CD14-positive monocyte (primary cell): ENCODE results near the gene CRISP1.

- CAGE, long polyA plus RNA = no peak
These were observed 72.1 kb upstream of the CD2AP start for GRCh38 chr6:47405368-47405974.

GRCh38 chr6:47494839-47495390 lies 17.3 kb downstream of the CD2AP start:
- CAGE, long polyA plus RNA = no peak

- CAGE, long polyA plus RNA = no peak
These were observed 1.2 kb downstream of the GLYATL3 start for GRCh38 chr6:49500877-49501280.

DNA sequence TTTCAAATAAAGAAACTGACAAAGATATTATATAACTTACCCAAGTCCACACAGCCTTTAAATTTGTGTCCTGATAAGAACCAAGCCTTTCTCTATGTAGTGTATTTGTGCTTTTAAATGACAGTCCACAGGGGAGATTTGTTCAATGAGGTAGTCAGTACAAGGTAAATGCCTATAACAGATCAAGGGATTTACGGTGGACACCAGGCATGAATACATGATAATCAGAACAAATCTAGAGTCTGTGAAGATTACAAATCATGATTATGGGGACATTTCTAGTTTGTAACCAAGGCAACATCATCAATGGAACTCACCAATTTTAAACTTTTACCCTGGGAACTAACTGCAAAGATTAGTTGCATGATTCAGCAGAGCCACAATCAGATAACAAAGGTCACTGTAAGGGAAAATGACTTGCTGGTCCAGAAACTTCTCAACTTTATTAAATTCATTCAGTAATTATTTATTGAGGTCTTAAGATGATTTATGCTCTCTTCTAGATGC lies at the start of gene CRISP1:
TSS of gene CRISP1 (minus strand) at position 147 of the 507 bp plus-strand sequence.
- CAGE, long polyA plus RNA = no peak

GRCh38 chr6:49940021-49940588 lies 23.9 kb downstream of the DEFB114 start:
- CAGE, long polyA plus RNA = no peak

DNA sequence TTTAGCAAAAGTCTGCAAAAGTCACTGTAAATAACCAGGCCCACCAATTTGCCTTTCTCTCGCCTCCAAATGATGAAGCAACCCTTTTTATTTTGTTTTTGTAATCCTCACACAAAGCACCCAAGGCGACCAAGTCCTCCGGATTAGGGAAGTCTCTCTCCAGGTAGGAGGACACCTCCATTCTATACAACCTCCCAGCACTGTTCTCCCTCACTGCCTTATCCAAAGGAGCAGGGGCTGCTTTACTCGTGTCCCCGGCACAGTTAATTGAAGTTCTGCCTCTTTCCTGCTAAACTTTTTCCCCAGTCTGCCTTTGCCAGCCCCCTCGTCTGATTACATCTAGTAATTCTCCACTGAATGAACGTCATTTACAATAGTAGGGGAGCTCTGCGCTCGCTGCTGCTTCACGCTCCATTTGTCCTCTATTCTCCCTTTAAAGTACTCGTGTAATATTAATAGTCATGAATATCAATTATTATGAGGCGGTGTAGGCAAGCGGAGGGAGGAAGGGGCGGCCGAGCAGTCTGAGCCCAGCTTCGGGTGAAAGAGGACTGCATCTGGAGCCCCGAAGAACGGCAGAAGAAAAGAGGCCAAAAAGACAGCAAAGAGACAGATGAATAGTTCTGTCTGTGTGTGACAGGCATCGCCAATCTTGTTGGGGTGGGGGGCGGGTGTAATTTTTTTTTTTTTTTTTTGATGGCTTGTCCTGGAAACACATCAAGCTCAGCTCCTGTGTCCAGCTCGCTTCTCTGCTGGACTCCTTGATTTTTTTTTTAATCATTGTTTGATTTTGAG lies 2.8 kb downstream of the TFAP2B start:
- CAGE, long polyA plus RNA = no peak

DNA sequence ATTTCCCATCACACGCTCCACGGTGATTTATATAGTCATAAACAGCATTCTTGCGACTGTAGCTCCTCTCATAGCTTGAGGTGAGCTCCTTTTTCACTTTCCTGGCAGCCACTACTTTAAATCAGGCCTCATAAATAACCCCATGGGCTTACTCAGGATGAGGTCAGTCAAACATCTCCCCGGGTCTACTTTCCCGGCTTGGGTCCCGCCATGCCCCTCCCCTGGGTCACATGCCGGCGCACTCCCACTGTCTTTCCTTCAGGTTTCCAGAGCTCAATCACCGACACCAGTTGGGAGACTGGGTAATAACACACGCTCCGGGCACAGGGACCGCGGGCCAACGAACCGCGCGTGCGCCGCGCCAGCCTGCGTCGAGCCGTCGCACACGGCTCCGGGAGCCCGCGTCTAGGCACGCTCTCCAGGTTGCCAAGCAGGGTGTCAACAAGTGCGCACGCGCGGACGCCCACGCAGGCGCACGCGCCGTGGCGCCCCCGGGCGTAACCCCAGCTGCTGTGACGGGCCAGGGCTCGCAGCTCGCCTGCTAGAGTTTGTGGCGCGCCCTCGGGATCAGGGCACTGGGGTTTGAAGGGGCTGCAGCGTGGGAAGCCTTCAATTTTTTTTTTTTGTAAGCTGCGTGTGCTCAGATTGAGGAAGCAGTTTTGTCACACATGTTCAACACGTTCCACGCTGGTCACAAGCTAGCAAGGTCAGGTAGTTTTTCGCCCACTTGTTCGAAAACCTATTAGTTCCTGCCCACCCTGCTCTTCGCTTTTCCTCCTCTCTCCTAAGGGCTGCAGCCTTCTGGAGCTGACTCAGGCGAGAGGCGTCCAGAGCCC lies 31.7 kb downstream of the TFAP2B start:
- CAGE, long polyA plus RNA = no peak

- CAGE, long polyA plus RNA = no peak
These were observed 415.6 kb downstream of the PKHD1 start for GRCh38 chr6:51671907-51672108.

DNA sequence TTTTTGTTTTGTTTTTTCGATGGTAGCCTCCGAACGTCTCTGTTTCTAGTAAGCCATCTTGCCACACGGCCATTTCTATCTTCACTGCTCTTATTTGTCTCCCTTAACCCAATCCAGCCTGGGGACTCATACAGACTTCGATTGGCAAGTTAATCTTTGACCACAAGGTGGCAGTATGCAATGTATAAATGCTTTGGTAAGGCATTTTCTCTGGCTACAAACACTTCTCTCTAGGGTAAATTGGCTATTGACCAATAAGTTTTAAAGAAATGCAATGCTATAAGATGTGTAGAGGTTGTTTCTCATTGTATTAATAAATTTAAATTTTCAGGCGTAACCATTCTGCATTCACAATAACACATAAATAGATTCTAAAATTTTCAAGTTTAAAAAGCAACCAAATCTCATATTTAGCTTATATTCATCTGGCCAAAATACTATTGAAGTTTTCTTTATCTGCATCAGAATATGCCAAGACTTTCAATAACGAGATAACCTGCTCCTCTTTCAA lies 232.1 kb downstream of the PKHD1 start:
- CAGE, long polyA plus RNA = no peak

- CAGE, long polyA plus RNA = no peak
These were observed 20.8 kb upstream of the MCM3 start for GRCh38 chr6:52305369-52305728.

DNA sequence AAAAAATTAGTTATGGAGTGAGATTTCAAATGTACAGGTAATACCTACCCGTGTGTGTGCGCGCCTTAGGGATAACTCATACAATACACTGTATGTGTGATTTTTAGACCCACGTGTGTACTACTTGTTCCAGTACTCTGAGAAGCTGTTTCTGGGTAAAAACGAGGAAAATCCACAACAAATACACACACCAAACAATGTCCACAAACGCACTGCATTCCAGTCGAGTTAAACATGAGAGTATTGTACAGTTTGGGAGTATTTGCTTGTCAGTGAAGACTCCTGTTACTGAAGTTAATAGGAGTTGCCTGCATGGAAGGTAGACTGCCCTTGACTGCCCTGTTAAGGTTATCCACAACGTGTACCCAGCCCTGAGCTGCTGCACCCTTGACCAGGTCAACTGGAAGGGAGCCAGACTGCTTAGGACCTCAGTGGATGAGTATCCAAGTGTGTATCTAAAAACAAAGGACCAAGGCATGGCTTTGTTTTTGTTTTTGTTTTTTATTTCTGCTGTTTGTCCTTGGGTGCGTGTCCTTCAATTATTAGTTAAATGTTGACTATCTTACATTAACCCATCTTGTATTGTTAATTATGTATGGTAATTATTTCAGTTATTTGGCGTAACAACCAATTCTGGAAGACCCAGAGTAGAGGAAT lies 1.6 kb downstream of the PAQR8 start:
- CAGE, long polyA plus RNA = no peak

- CAGE, long polyA plus RNA = no peak
These were observed 73.2 kb downstream of the TRAM2 start for GRCh38 chr6:52503492-52504134.

GRCh38 chr6:52560389-52560872 lies 16.4 kb downstream of the TRAM2 start:
- CAGE, long polyA plus RNA = no peak

GRCh38 chr6:52598001-52598955 lies 21.4 kb upstream of the TRAM2 start:
- CAGE, long polyA plus RNA = no peak

GRCh38 chr6:52724890-52725747 lies 38.2 kb downstream of the GSTA2 start:
- CAGE, long polyA plus RNA = no peak

GRCh38 chr6:52882329-52882788 lies 27.1 kb downstream of the GSTA3 start:
- CAGE, long polyA plus RNA = no peak

DNA sequence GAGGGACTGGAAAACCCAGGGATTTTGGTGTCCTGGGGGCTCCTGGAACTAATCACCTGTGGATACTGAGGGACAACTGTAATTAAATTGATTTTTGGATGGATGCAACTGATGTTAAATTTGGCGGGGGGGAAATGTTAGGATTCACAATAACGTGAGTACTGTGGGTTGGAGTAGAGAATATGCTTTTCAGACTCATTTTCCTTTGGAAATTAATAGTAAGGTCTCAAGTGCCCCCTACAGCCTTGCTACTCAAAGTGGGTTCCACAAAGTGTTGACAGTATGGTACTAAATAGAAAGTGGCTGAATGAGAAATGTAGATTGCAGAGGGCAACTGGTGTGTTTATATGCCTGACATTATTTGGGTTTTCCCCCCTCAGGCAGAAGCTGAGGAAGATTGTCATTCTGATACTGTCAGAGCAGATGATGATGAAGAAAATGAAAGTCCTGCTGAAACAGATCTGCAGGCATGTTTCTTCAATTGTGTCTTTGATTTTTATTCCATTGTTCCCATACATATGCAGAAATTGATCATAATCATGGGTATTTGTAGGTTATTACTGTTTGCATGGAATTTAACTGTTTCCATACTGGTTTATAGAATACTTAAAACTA lies 5.6 kb downstream of the FBXO9 start:
- CAGE, long polyA plus RNA = no peak

- CAGE, long polyA plus RNA = no peak
These were observed 19.9 kb downstream of the GCM1 start for GRCh38 chr6:53128580-53129296.

DNA sequence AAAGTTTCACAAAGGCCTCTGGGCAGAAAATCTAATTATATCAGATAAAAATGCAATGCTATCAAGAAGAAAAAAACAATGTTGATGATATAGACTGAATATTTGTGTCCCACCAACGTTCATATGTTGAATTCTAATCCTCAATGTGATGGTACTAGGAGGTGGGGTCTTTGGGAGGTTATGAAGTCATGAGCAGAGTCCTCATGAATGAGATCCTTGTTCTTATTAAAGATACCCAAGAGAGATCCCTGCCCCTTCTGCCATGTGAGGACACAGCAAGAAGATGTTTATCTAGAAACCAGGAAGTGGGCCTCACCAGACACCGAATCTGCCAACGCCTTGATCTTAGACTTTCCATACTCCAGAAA lies 67.6 kb upstream of the GCM1 start:
- CAGE, long polyA plus RNA = no peak

GRCh38 chr6:53343862-53345309 lies 4.4 kb downstream of the ELOVL5 start:
- CAGE, long polyA plus RNA = no peak